ENCODE measurements around a stretch of chr5.

DNA sequence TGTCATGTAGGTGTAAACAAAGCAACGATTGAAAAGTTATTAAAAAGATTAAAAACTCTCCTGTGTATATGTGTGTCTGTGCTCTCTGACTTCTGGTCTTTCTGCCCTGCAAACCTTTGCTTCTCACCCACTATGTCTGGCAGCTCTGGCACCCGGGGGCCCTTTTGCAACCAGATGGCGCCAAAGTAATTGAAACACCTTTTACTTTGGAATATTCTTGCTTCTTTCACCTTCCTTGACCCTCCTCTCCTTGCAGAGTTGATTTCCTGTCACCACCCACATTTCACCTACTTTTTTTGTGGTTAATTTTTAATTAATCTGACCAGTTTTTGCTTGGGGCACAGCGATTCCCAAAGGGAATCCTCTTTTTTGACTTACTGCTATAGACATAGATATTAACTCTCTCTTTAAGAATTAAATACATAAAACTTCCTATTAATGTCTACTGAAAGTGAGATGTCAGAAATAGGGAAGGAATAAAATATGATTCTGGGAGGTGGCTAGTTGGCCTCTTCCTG is 275.5 kb downstream of the ARHGEF28 start:
- RRBS, result no CpG with 5 or more reads among the region's 4 CpGs

- RRBS, result no CpG with 5 or more reads among the region's 4 CpGs
These were observed 291.5 kb downstream of the ARHGEF28 start for GRCh38 chr5:73917403-73917943.

DNA sequence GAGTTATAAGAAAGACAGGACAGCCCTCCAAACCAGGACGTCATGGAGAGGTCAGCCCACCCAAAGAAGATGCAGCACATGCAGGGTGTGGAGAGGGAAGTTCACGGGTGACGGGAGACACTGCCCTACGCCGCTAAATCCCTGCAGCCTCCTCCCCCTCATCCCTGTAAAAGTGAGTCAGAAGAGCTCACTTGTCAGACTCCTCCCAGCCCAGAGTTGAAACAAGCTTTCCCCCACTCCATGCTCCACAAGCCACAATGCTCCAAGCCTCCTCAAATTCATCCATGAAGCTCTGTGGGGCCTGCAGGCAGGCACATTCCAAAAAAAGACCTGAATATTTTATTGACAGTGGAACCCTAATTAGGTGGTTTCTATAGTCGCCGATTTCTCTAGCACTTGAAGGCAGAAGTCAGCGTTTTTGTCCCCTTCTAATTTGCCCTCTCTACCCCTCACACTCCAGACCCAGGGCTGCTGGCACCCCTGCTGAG is 97.4 kb downstream of the ENC1 start:
- RRBS, result no CpG with 5 or more reads among the region's 8 CpGs

- RRBS, result no CpG with 5 or more reads among the region's 11 CpGs
These were observed 61.4 kb downstream of the ENC1 start for GRCh38 chr5:74579030-74579667.

- RRBS, result no CpG with 5 or more reads among the region's 15 CpGs
These were observed 4.1 kb downstream of the ENC1 start for GRCh38 chr5:74636210-74637051.

DNA sequence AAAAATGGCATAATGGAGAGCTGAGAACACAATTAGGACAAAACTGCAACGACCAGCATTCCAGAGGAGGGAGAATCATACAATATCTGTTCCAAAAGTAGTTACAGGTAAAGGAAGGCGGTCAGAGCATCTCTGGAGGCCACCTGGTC is 749 bp downstream of the FAM169A start:
- RRBS, result no CpG with 5 or more reads among the region's 2 CpGs

DNA sequence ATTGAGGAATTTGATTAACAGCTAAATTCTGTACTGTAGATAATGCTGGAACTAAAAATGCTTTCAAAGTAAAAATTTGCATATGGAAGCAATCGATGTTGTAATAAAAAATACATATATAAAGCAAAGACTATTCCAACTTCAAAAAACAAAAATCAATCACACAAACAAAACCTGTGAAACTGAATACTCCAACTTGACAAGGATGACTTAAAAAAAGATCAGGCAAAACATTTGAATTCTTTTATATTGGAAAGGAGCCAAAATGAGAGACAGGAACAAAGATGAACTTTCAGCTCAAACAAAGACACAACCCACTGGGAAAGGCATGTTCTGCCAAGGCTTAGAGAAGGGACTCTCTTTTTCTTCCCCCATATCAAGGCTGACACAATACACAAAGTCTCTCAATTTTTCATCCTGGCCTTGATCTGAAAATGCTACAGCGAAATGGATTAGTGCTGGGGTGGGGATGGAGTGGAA is 11.4 kb upstream of the FAM169A start:
- RRBS, result no CpG with 5 or more reads among the region's 2 CpGs

GRCh38 chr5:75277480-75277994 is 40.9 kb upstream of the ANKRD31 start:
- RRBS, result no CpG with 5 or more reads among the region's 3 CpGs

- RRBS, result no CpG with 5 or more reads among the region's 5 CpGs
These were observed 24.0 kb downstream of the HMGCR start for GRCh38 chr5:75360741-75361743.

- RRBS, result no CpG with 5 or more reads among the region's 10 CpGs
These were observed 27.0 kb downstream of the HMGCR start for GRCh38 chr5:75363718-75364772.

DNA sequence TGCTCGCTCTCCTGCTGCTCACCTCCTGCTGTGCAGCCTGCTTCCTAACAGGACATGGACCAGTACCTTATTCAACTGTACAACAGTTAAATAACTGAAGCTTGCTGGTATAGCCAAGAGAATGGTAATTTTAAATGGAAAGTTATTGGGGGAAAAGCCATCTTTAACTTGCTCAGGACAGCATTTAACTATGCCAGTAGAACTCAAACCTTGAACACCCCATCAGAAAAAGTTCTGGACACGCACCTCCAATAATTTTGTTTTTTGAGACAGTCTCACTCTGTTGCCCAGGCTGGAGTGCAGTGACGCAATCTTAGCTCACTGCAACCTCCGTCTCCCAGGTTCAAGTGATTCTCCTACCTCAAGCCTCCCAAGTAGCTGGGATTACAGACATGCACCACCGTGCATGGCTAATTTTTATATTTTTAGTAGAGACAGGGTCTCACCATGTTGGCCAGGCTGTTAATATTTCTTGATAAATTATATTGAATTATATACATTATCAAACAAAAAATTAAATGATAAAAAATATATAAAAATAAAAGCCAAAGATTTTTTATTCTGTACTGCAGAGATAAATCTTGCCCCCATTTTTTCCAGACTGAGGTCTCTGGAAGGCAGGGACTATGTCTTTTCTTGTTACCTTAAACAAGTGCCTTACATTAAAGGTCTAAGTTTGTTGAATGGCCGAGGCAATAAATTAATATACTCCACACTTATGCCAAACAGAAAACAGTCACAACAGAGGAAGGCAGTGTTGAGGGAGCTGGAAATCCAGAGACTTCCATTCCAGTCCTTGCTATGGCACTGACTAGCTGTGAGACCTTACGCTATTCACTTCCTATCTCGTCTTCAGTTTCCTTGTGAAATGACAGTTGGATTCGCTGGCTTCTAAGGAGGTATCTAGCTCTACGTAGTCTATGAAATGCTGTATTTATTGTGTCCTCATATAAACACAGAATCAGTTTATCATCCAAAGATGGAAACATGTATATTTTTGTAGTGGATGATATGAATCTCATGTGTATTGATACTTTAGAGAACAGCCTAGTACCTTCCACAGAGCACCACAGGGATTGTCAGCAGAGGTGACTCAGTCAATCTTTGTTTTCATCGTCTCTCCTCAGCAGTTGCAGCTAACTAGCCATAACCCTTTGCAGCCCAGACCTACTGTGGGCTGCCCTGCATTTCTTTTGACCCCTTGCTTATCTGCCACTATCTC is 28.2 kb downstream of the HMGCR start:
- RRBS, result no CpG with 5 or more reads among the region's 11 CpGs

- RRBS, result no CpG with 5 or more reads among the region's 3 CpGs
These were observed 10.5 kb downstream of the CERT1 start for GRCh38 chr5:75500782-75501537.

DNA sequence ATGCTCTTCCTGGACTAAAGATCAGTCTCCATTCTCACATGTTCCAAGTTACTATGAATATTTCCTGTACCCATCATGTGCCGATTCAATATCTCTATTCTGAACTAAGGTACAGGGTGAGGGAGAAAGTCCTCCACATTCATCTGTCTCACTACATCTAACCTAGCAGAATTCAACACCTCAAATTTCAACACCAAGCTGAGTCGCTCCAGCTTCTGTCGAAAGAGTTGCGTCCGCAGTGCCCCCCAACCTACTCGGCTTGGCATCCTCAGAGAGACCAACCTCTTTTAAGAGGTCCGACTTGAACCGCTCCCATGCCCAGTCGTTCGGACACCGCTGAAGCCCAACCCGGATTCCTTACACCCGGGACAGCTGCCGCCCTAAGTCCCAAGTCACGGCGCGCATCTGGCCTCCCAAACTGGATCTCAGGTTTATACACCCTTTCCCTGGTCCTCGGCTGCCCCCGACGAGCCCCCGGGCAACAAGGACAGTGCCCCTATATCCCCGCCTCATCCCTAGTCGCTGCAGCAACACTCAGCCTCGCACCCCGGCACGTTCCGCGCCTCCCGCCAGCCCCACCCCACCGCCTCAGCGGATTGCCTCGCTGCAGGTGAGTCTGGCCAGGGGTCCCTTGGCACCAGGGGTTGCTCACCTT is 842 bp downstream of the CERT1 start:
- RRBS, result 2% methylated on average over 5 of the region's 32 CpGs

GRCh38 chr5:75622383-75622982 is 11.2 kb downstream of the ANKDD1B start:
- RRBS, result no CpG with 5 or more reads among the region's 7 CpGs

GRCh38 chr5:75648680-75649223 is 37.5 kb downstream of the ANKDD1B start:
- RRBS, result no CpG with 5 or more reads among the region's 2 CpGs

DNA sequence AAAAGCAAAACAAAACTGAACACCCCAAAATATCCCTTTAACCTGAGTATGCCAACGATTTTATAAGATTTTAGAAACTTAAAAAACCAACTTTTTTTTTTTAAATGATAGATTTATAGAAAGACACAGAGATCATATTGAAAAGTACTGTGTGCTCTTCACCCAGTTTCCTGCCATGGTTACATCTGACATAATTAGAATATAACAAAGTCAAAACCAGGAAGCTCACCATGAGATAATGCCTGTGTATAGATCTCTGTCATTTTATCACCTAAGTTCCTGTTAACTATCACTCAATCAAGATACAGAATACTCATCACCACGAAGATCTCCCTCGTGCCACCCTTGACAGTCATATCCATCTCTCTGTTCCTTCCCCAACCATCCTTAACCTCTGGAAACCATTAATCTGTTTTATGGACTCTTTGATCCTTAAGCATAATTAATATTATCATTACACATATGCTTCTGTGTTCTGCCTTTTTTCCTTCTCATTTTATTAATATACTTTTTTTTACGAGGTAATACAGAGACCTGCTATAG is 39.1 kb downstream of the POC5 start:
- RRBS, result no CpG with 5 or more reads among the region's 4 CpGs

DNA sequence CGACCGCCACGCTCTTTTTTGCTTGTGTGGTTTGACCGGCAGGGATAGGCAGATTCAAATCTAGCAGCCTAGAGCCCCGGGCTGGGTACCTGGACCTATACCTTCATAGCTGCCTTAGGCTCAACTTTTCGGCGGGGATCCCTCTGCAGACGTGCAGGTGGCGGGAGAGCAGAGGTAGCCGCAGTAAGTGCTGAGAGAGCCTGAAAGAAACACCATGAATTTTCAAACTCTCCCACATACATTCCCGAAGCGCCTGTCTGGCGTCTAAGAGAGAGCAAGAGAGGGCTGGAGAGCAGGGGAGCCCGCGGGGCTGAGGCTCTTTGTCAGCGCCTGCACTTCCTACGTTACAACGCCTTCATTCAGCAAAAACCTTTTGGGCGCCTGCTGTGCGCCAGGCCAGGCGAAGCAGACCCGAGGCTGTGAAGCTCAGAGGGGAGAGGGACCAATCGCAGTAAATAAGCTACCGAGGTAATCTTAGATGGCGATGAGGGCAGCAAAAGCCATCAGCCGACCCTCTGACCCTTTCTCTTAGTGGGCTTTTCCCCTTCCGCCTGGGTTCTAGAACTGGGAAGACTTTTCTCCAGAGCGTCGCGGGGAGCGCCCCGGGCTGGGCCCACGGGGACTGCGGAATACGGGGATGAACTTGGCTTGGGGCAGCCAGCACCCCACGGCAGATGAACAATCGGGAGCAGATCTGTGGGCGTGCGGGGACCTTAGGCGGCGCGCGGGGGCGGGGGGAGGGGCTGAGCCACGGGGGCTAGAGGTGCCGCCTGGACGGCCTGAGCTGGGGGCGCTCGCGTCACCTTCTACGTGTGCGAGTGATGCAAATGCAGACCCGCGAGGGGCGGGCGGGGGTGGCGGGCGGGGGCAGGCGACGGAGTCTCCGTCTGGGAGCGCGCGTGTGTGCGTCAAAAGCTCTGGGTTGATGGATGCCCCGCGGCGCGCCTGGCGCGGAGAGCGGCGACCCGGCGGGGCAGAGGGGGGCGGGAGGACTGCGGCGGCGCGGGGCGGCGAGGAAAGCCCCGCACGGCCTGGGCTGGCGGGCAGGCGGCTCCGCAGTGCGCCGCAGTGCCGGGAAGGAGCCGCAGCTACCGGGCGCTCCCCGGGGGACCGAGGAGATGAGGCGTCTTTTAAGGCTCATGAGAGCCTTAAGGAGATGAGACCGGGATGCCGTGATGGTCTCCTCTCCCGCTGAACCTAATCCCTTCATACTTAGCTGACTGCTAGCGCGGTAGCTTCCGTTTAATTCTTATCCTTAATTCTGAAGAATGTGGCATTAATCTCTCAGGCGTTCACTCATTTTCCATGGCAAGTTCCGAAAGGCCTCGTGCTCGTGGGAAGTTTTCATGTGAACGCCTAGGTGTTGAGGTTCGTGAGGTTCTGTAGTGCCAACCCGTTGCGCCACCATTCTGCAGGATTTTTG is 1.2 kb downstream of the SV2C start:
- RRBS, result no CpG with 5 or more reads among the region's 110 CpGs

DNA sequence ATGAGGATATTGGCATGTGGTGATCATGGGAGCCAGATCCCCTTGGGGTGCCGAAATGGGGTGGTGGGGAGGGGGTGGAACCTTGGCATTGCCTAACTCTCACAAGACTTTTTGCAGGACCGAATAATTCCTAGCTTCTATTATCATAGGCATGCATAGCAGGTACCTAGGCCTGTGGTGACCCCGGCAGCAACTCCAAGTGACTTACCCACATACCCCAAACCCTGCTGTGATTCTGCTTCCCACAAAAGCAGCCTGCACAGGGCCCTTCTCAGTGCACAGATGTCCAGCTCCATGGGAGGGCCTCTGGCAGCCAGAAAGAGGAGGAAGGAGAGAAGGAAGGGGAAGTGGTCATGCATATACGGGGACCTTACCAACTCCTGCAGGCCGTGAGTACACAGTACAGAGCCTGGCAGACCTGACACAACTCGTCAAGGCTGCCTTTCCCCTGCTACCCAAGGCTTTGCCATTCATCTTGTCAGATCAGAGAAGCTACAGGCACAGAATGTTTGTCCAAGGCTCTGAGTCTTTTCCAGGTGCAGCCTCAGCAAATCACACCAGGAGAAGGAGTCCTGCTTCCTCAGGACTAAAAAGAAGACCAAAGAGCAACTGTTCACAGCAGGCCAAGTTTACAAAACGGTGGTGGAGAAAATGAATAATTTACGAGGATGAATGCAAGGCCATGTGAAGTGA is 61.1 kb upstream of the IQGAP2 start:
- RRBS, result no CpG with 5 or more reads among the region's 8 CpGs

- RRBS, result 28% methylated on average over 3 of the region's 7 CpGs
These were observed 30.4 kb upstream of the IQGAP2 start for GRCh38 chr5:76372650-76373058.

Data from renal cortical epithelial cell (primary cell).